Rectum (tissue), 1 donor: Measurements from ENCODE around the gene NETO2.

DNA sequence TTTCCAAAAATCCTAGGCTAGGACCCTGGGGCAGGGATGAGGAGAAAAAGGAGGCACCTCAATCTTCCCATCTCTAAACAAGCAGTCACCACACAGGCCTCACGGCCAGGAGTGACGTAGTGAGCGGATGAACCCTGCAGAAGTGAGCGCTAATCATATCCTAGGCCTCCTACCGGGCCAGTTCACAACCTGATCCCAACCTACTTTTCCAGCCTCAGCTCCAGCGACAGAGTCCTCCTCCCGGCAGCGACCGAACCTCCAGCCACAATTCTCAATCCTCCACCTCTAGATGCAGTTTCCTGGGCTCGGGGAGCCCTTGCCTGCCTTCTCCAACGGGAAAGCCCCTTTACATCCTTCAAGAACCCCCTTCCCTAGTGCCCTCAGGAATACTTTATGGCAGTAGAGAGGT, 1.5 kb downstream of the ZNF668 start:
- PRO-cap, result no peak

- PRO-cap, result no peak
Observed at GRCh38 chr16:31200326-31200798, 2.2 kb downstream of the PYCARD start.

DNA sequence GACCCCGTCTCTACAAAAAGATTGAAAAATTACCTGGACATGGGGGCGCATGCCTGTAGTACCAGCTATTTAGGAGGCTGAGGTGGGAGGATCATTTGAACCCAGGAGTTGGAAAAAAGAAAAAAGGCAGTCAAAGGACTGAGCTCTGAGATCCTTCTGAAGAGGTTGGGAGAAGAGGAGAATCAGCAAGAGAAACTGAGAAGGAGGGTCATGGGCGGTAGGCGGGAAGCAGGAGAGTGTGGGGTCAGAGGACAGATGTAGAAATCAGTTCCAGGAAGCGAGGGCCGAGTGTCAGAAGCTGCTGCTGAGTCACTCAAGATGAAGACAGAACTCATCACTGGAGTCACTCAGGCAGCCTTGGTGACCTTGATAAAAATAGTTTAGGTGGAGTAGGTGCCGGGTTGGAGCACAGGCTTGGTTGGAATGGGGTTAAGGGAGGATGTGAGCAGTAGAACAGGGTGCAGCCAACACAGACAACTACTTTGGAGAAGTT, 6.2 kb upstream of the ITGAM start:
- PRO-cap, result no peak

DNA sequence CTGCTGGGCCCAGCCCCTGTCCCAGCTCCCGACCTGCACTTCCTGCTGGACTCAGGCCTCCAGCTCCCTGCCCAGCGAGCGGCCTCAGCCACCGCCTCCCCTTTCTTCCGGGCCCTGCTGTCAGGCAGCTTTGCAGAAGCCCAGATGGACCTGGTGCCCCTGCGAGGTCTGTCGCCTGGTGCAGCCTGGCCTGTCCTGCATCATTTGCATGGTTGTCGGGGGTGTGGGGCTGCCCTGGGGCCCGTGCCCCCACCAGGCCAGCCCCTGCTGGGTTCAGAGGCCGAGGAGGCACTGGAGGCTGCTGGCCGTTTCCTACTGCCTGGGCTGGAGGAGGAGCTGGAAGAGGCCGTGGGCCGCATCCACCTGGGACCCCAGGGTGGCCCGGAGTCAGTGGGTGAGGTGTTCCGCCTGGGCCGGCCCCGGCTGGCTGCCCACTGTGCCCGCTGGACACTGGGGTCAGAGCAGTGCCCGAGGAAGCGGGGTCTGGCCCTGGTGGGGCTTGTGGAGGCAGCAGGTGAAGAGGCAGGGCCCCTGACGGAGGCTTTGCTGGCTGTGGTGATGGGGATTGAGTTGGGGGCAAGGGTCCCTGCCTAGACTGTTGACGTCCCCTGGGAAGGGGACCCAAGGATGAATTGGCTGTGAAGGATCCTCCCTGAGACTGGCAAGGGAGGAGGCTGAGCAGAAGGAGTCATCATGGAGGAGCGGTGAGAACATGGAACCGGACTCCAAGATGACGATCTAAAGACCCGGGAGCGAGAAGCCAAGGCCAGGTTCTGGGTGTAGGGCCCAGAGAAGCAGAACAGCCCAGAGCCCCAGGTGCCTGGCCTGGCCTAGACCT, 5.4 kb upstream of the TGFB1I1 start:
- PRO-cap, result unidirectional peak, minus-strand start at position 672 of the sequence

- PRO-cap, result unidirectional peak, minus-strand start at chr16:31472734; unidirectional peak, minus-strand start at chr16:31472909
Observed at GRCh38 chr16:31472638-31473269, 802 bp downstream of the TGFB1I1 start.

DNA sequence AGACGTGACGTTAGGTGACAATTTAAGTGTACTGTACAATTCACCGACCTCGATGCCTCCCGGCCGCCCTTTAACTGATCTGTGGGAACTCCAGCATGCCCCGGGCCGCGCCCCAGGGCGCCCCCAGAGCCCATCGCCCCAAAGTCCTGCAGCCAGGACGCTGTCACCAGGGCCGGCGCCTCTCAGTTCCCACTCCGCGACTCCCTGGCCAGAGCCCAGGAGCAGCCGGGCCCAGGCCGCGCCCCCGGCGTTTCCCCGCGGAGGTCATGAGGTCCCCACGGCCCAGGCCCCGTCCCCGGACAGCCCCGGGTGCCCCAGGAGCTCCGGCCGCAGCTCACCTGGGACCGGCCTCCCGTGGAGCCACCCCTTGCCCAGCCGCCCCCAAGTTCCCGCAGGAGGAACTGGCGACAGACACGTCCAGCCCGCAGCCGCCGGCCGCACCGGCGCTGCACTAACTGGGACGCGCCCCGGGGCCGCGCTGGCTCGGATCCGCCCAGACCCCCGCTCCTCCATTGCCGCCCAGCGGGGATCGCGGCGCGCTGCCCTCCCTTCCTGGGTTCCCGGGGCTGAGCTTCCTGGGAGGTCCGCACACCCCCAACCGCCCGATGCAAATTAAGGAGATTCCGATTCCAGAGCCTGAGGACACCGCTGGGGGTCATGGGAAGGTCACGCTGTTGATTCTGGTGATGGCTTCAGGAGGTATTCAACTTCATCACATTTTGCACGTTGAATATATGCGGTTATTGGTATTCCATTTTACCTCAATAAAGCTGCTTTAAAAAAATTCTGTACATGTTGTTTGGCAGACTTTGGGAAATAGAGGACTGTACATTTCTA, 9.8 kb downstream of the AHSP start:
- PRO-cap, result unidirectional peak, minus-strand start at position 453 of the sequence

DNA sequence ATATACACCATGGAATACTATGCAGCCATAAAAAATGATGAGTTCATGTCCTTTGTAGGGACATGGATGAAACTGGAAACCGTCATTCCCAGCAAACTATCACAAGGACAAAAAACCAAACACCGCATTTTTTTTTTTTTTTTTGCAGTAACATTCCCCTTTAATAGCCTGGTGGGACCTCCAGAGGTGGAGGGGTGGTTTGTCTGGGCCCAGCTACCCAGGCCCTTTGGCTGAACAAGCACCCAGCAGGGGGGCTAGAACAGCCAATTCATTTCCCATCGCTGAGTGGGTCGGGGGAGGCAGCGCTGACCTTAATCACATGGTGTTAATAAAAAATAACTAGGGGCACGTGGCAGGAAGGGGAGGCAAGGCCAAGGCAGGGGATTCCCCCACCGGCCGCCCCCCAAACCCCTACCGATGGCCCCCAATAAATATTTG, 1709.8 kb downstream of the TP53TG3F start:
- PRO-cap, result no peak

- PRO-cap, result unidirectional peak, plus-strand start at chr16:35196622
Observed at GRCh38 chr16:35196449-35196720, 1737.0 kb downstream of the TP53TG3F start.

GRCh38 chr16:35526021-35526558, 2066.7 kb downstream of the TP53TG3F start:
- PRO-cap, result no peak

GRCh38 chr16:35802366-35802941, 2343.0 kb downstream of the TP53TG3F start:
- PRO-cap, result no peak

DNA sequence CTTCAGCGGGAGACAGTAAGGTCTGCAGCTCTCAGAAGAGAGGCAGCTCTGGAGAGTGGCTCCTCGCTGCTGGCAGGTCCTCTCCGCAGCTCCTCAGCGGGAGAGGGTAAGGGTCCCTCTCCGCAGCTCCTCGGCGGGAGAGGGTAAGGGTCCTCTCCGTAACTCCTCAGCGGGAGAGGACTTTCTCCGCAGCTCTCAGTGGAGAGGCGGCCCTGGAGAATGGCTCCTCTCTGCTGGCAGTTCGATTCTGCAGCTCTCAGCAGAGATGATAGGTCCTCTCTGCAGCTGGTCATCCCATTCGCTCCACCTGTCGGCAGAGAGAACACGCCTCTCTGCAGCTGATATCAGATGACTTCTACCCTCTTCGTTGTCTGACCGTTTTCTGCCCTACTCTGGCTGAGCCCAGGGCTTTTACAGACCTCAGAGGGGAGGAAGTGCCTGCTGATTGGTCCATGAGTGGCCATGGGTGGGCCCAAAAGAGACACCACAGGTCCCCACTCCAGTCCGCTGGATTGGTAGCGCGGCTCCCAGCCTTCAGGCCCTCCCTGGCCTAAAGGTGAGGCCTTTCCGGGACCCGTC, 11.8 kb upstream of the SHCBP1 start:
- PRO-cap, result no peak

DNA sequence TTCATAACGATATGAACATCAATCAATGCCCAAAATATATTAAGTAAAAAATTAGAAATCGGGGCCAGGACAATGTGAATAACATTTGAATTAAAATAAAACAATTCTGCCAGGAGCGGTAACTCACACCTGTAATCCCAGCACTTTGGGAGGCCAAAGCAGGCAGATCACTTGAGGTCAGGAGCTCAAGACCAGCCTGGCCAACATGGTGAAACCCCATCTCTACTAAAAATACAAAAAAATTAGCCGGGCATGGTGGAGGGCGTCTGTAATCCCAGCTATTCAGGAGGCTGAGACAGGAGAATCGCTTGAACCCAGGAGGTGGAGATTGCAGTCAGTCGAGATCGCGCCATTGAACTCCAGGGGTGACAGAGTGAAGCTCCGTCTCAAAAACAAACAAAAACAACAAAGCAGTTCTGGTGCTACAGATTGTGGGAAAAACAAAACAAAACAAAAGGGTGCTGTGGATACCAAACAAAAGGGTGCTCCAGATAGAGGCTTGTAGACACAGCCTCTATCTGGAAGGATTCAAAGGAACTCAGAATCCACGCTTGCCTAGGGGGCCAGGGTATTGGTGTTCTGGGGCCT, 2.7 kb downstream of the MYLK3 start:
- PRO-cap, result no peak

GRCh38 chr16:46876270-46876800, 7.8 kb upstream of the GPT2 start:
- PRO-cap, result no peak

DNA sequence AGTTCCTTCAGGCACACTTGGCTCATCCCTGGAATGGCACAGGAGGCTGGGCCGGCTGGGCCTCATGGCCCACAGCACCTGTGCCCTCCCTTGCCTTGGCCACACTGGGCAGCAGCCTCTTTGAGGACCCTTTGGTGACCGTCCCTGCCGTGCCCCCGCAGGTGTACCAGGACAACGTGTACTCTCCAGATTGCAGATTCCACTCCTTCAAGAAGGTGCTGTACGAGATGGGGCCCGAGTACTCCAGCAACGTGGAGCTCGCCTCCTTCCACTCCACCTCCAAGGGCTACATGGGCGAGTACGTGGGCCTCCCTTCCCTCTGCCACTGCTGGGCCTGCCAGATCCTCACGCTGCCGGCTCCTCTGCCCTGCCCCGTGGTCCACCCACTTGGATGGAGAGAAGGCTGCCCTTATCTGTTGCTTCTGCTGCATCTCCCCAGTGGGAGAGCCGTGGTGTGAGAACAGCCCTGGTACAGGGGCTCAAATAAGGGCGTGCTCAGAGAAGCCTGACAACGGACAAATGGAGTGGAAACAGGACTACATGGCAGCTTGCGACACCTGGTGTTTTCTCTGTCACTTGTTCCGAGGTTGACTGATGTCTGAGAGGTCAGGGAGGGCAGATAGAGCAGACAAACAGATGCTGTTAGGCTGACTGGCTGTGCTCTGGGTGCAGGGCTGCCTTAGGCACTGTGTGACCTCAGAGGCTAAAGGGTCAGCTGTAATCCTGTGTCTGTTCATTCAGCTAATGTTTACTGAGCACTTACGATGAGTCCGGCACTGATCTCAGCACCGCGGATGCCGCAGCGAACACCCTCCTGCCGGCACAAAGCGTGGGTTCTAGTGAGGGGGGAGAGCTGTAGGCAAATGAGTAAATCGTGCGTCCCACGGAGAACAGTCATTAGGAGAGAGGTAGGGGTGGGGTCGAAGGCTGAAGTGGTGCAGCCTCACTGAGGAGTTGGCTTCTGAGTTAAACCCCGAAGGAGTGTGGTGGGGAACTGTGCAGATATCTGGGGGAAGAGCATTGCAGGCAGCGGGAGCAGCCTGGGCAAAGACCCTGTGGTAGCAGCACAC, 34.6 kb downstream of the GPT2 start:
- PRO-cap, result no peak

DNA sequence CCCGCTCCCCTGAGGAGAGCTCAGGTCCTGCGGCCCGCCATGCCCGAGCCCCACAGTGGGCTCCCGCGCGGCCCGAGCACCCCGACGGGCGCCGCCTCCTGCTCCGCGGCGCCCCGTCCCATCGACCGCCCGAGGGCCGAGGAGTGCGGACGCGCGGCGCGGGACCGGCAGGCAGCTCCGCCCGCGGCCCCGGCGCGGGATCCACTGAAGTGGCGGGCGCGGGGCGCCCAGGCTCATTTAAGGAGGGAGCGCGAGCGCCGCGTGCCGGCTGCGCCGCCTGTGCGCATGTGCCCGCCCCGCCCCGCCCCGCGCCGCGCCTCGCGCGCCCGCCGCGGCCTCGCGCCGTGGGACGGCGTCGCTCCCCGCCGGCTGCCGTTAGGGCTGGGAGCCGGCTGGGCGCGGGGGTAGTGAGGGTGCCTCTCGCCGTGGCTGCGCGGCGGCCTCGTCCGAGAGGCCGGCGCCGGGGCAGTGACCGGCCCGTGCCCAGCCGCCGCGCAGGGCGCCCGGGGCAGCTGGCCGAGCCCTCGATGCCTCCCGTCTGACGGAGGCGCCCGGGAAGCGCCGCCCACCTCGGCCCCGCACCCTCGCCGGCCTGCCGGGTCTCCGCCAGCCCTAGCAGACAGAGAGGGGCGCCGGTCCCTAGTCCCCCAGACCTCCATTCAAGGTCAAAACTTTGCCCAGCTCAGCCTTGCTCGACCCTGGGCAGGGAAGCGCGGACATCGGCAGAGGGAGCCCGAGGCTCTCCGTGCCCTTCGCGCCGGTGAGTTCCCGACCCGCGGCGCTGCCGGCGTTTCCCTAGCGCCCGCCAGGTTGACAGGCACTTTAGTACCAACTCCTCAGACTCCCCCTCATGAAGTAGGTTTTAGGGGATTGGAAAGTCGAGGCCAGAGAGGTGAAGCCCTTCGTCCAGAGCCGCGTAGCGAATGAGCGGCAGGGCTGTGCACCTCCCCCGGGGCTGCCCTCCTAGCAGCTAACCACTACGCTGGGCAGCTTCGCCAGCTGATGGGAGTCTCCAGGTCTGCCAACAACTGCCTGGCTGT, at the start of gene NETO2:
NETO2 (minus strand) TSS at position 211 of the 1,040 bp plus-strand sequence.
- PRO-cap, result bidirectional peak, plus-strand start at position 329 of the sequence, minus-strand start at position 211 of the sequence

DNA sequence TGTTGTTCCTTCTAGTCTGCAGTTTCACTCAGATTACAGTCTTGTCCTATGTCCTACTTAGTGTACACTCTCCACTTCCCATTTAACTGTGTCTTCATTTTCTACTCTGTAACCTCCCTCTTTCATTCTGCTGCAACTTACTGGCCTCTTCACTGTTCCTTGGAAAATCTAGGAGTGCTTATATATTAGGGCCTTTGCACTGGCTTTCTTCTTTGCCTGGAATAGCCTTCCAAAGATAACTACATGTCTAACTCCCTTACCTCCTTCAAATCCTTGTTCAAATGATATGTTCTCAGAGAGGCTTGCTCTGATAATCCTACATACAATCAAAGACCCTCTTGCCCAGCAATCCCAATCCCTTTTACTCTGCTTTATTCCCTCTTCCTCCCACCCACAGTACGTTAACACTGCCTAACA, 29.1 kb upstream of the NETO2 start:
- PRO-cap, result no peak

- PRO-cap, result unidirectional peak, plus-strand start at chr16:47229730
Observed at GRCh38 chr16:47229666-47229865, 85.8 kb upstream of the NETO2 start.

- PRO-cap, result no peak
Observed at GRCh38 chr16:47468024-47468570, 7.0 kb downstream of the PHKB start.

DNA sequence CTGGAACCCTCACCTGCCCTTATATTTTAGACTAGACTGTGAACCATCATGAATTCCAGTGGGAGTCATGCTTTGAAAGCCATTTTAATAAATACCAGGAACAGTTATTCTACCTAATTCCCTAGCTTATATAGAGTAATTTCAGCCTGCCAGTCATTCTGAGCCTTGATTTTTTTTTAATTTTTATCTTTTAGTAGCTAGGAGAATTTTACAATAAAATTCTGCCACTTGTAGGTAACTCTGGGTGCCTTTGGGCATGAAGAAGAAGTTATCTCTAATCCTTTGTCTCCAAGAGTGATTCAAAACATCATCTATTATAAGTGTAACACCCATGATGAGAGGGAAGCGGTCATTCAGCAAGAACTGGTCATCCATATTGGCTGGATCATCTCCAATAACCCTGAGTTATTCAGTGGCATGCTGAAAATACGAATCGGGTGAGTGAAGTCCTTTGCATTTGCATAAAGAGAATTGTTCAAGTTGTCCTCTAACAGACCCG, 207.9 kb downstream of the PHKB start:
- PRO-cap, result no peak

DNA sequence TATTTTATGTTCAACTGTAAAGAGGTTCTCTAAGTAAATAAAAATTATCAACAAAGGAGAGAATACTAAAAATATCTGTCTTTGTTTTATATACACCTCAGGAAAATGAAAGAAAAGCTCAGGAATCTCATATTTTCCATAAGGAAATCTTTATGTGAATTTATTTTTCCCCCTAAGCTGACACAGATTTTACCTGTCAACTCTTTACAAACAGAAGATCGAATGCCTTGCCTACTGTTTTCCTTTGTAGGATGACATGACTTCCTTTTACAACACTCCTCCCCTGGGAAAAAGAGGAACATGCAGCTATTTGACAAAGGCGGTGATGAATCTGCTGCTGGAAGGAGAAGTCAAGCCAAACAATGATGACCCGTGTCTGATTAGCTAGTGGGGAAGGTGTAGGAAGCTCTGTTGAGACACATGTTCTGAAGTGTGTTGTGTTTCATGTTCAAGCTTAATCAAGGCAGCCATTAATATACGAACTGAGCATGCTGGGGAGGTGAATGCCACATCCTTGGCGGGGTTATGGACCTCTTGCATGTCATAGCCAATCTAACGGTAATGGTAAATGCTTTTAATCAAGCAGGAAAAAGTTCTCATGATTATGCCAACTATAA, 238.0 kb downstream of the PHKB start:
- PRO-cap, result no peak